LNCaP clone FGC (cell line): ENCODE measurements around a stretch of chr10.

GRCh38 chr10:78948644-78949088 lies 120.1 kb upstream of the ZMIZ1 start:
- RRBS, 2 experiments, result no CpG with 5 or more reads among the region's 5 CpGs

- RRBS, 2 experiments, result 5 to 6% methylated on average over 23 of the region's 73 CpGs
Observed at GRCh38 chr10:79066968-79067830, 1.6 kb upstream of the ZMIZ1 start.

GRCh38 chr10:79067831-79068417 lies 842 bp upstream of the ZMIZ1 start:
- RRBS, 2 experiments, result 5 to 6% methylated on average over 10 of the region's 40 CpGs

DNA sequence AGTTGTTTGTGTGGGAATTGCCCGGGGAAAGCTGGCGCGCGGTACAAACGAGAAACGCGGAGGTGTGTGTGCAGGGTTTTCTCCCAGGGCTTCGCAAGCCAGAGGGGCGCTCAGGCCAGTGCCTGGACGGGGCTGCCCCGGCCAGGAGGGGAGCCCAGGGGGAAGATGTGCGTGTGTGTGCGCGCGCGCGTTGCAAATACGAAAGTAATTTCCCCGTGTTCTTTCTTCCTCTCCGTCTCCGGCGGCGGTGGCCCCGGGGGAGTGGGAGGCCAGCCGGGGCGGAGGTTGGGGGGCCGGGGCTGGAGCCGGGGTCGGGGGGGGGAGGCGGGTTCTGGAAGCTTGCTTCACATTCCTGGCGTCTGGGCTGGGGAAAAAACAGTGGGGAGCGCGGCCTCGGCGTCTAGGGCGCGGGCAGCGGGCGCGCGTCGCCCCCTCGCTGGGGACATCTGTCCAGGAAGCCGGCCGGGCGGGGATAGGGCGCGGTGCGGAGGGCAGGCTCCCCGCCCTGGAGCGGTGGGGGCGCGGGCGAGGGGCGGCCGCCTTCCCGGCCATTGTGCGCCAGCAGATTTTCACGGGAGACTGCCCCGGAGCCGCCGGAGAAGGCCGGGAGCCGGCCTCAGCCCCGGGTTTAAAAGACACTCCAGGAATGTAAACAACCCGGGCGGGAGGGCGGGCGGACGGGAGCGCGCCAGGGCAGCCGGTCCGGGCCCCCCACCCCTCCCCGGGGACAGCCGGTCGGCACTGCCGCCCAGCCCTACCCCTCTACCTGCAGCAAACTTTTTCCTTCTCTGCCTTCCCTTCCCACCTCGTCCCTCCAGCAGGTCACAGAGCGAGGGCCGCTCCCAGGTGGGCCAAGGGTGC lies 1.3 kb downstream of the ZMIZ1 start:
- RRBS, 2 experiments, result 2 to 3% methylated on average over 29 to 33 of the region's 81 CpGs

- RRBS, 2 experiments, result 1 to 2% methylated on average over 14 of the region's 23 CpGs
Observed at GRCh38 chr10:79071141-79071878, 2.5 kb downstream of the ZMIZ1 start.

DNA sequence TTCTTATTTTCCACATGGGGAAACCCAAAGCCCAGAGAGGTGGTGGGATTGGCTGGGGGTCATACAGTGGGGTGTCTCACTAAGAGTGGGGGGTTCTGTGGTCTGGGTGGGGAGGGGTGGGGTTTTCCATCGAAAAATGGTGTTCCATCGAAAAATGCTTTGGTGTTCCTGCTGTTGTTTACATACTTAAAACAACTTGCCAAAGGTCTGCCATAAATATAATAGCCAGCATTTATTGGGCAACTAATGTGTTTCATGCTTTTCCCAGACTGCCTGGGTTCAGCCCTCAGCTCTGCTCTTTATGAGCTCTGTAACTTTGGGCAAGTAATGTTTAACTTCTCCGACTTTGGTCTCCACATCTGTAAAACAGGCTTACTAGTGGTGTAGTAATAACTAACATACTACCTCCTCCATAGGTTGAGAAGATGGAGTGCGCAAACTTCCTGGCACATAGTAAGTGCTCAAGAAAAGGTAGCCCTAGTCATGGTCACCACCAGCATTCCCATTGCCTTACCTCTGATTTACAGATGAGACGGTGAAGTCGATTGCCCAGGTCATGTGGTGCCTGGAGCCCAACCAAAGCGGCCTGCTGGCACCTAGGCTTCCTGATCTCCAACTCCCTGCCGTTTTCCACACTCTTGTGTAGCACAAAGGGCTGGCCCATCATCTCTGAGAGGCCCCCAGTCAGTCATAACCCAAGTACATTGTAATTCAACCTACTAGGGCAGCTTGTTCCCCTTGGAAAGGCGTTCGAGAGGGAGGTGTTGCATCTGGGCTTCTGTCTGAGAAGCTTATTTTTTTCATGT lies 8.8 kb downstream of the ZMIZ1 start:
- RRBS, 2 experiments, result no CpG with 5 or more reads among the region's 10 CpGs

- RRBS, 2 experiments, result 100% methylated on average over 1 of the region's 7 CpGs; no CpG with 5 or more reads in 1 of the 2 experiments
Observed at GRCh38 chr10:79079593-79080049, 10.9 kb downstream of the ZMIZ1 start.

DNA sequence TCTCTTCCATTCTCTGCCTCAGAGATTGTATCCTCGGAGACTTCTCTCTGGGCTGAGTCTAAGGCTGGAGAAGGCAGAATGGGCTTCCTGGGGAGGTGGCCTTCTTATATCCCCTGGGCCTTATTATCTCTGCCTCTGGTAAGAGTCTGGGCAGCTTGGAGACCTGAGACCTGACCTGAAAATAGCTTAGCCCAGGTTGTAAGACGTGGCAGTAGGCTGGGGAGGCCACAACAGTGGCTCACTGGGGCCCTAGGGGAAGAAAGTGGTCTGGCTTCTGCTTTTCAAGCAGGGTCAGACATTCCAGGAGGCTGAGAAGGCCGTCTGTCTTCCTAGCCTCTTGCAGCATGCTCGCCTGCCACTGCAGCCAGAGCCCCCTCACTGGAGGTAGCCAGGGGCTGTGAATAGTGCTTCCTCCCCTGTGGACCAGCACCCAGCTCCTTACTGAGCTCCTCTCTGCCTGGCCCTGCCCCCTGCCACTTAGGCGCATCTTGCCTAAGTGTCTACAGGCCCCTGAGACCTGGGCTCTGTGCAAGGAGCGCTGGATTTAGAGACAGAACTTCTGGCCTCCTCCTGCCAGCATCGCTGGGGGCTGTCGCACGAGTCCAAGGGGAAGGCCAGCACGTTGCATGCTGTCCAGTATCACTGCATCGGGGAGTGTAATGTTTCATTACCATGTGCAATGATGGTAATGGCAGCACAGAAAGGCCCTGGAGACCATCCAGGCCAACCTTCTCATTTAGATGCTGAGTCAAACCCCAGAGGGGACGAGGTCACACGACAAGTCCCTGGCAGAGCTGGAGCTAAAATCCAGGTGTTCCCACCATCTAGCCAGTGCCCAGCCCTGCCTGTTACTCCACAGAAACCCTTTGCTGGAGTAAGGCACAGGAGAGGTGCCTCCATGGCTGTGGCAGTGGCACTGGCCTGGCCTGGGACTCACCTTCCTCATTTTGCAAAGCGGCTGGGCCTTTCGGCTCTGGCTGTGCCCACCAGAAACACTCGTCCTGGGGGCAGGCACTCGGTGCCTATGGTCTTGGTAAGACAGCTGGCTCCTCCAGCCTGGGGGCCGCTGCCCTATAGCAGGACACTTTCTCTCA lies 12.8 kb downstream of the ZMIZ1 start:
- RRBS, 2 experiments, result no CpG with 5 or more reads among the region's 18 CpGs

- RRBS, 2 experiments, result no CpG with 5 or more reads among the region's 21 CpGs
Observed at GRCh38 chr10:79087368-79088776, 19.1 kb downstream of the ZMIZ1 start.

GRCh38 chr10:79094436-79095031 lies 25.8 kb downstream of the ZMIZ1 start:
- RRBS, 2 experiments, result no CpG with 5 or more reads among the region's 11 CpGs

- RRBS, 2 experiments, result no CpG with 5 or more reads among the region's 15 CpGs
Observed at GRCh38 chr10:79098706-79099332, 30.1 kb downstream of the ZMIZ1 start.

DNA sequence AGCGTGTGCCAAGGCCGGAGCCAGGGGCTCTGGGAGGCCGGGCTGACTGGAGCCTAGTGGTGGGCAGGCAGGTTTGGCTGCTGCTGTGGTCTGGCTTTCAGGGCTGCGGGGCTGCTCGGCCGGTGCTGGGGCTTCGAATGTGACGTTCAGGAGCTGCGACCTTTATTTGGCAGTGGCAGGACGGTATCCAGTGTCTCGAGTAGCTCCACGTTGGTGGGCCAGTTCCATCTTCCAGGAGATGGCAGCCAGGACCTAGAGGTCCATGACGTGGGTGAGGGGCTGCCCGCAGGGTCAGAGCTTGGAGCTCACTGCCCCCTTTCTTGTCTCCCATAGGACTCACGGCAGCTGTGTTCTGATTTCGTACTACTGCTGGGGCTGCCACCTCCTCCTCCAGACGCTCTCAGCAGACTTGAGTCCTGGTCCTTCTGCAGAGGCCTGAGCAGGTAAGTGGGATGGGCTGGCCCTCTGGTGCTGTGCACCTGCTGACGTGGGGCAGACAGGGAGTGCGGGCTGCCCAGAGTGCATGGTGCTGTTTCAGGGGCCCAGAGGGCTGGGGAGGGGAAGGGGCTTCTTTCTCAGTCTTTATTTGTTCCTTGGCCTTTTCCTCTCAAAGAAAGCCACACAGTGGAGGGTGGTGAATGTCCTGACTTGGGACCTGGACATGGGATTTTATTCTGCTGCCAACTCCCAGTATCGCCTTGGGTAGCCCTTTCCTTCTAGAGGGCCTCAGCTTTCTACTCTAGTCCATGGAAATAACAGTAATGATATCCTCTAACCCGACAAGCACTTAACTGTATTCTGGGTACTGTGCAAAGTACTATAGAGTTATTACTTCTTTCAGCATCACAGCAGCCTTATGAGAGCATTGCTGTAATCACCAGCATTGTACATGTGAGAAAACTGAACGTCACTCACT lies 50.1 kb downstream of the ZMIZ1 start:
- RRBS, 2 experiments, result 94 to 99% methylated on average over 4 of the region's 22 CpGs

GRCh38 chr10:79128820-79129969 lies 60.4 kb downstream of the ZMIZ1 start:
- RRBS, 2 experiments, result no CpG with 5 or more reads among the region's 14 CpGs

DNA sequence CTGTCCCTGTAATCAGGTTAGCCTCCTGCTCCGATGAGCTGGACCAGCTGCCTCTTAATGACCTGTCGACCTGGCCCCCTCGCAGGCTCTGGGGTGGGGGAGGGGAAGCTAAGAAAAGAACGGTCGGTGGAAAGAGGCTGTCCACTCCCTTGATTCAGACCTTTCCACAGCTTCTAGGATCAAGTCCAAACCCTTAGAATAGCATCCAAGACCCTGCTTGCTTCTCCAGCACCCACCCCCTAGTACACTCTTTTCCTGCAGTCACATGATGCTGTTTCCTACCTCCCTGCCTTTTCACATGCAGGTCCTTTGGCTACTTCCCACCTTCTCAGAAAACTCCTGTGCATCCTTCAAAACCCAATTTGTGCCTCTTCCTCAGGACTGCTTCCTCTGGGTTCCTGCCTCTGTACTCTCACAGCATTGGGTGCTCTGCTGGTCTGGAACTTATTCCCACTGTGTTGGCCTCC lies 64.2 kb downstream of the ZMIZ1 start:
- RRBS, 2 experiments, result no CpG with 5 or more reads among the region's 5 CpGs

DNA sequence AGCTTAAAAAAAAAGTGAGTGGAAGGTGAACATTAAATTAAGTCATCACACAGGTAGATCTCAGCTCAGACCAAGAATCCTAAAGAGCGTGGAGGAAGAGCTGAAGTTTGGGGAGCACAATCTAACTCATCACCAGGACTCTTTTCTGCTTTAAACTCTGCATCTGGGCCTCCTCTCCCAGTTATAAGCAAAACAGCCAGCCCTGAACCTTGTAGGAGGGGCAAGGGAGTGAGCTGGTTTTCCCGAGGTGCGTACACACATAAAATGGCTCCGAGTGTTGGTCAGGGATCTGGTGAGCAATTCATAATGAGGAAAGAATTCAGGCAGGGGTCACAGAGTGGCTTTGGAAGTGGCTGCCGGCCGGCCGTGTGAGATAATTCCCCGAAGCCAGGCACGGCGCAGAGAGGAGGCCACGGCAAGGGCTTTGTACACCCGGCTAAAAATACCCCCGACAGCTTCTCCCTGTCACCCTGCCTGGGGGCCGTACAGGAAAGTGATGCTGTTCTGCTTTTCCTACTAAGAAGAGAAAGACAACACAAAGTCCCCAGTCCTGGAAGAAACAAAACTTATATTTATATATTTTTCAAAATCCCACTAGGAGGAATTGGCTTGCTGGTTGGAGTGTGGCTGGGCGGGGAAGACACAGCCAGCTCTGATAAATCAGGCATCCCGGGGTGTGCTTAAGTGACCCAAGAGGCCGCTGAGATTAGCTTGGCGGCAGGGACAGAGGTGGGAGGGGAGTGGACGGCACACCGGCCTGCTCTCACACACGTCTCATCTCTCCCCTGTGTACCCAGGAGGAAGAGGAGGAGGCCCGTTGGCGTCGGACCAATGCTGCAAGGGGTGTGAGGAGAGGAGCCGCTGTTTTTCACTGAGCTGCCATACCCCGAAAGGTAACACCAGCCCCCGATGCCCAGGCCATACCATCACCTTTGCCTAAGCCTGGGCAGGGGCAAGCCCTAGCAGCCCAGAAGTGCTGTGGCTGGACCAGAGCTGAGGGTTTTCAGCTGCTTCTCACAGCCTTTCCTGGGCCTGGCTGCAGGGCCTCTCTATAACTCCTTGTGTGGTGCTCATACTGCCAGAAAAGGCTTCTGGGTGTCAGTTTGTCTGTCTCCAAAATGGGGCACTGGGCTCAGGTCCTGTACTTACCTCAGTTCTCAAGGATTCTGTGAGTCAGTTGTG lies 70.5 kb downstream of the ZMIZ1 start:
- RRBS, 2 experiments, result 96% methylated on average over 6 of the region's 27 CpGs

DNA sequence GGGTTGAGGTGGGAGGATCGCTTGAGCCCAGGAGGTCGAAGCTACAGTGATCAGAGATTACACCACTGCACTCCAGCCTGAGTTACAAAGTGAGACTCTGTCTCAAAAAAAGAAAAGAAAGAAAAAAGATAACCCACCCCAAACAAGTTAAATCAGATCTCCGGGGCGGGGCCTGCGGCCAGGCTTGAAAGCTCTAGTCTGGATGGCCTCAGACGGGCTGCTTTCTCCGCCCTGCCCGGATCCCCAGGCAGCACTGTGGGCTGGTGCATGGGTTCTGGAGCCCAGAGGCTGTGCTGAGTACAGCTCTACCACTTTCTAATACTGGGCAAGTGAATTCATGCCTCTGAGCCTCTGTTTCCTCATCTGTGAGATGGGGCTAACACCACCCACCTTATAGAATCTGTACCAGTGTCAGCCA lies 83.6 kb downstream of the ZMIZ1 start:
- RRBS, 2 experiments, result 97% methylated on average over 6 of the region's 8 CpGs

DNA sequence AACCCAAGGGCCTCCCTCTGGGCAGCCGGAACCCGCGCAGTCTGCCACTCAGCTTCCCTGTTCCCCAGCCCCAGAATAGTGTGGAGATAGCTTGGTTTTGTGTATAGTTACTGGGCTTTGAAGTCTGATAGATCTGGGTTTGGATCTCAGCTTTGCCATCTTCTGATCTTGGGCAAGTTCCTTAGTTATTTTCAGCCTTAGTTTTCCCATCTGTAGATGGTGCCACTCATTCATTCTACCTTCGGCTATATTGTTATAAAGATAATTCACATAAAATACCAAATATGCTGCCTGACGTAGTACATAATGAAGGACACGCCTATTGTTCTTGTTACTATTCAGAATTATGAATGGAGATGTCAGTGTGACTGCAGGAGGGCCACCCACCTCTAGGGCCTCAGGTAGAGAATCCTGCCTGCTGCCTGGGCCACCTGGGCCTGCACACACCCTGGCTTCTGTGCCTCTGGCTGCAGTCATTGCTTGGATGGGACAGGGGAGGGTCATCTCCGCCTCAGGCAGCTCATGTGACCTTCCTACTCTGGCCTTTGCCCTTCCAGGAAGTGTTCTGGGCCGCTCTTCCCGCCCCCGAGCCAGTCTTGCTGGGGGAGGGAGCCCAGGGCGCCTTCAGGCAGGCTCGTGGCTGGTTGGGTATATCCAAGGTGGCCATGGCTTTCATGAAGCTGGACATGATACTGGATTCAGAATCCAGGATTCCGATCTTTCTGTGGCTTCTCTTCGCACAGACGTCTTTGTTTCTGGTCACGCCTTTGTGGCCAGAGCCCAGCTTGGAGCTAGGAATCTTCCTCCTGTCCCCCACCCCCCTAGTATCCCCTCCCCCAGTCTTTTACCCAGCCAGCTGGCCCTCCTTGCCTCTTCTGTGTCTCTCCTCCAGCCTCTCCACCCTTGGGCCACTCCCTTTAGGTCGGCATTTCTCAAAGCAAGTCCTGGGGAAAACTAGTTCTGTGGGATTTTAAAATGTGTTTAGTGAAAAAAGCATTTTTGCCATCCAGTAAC lies 119.3 kb downstream of the ZMIZ1 start:
- RRBS, 2 experiments, result no CpG with 5 or more reads among the region's 17 CpGs

DNA sequence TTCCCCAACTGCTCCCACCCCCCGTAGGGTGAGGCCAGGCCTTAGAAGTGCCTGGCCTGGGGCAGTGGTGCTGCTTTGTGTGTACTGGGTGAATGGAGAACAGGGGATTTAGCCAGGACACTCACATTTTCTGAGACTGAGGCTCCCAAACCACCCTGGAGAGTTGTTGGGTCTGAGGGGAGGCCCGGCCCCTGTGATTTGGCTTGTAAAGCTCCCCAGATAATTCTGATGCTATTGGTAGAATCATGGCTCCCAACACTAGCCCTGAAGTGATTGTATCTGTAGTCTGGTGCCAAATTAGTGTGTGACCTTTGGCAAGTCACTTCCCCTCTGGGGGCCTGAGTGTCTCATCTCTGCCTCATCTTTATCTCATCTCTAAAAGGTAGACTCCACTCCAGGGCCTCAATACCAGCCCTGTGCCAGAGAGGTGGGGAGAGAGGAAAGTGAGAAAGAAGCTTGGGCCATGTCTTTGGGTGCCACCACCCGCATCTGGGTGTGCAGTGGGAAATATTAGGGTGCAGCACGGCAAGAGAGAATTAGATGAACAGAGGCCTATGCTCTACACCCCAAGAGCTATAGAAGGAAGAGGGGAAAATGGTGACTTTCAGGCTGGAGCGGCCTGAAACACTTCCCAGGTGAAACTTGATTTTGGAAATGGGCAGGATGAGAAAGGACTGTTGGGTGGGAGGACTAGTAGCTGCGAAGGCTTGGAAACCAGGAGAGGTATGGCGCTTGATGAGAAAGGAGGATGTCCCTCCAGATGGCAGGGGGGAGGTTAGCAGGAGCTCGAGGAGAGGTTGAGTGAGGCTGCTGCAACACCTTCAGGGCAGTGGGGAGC lies 99.4 kb upstream of the PPIF start:
- RRBS, 2 experiments, result no CpG with 5 or more reads among the region's 8 CpGs

- RRBS, 2 experiments, result no CpG with 5 or more reads among the region's 24 CpGs
Observed at GRCh38 chr10:79267834-79268963, 79.1 kb upstream of the PPIF start.

DNA sequence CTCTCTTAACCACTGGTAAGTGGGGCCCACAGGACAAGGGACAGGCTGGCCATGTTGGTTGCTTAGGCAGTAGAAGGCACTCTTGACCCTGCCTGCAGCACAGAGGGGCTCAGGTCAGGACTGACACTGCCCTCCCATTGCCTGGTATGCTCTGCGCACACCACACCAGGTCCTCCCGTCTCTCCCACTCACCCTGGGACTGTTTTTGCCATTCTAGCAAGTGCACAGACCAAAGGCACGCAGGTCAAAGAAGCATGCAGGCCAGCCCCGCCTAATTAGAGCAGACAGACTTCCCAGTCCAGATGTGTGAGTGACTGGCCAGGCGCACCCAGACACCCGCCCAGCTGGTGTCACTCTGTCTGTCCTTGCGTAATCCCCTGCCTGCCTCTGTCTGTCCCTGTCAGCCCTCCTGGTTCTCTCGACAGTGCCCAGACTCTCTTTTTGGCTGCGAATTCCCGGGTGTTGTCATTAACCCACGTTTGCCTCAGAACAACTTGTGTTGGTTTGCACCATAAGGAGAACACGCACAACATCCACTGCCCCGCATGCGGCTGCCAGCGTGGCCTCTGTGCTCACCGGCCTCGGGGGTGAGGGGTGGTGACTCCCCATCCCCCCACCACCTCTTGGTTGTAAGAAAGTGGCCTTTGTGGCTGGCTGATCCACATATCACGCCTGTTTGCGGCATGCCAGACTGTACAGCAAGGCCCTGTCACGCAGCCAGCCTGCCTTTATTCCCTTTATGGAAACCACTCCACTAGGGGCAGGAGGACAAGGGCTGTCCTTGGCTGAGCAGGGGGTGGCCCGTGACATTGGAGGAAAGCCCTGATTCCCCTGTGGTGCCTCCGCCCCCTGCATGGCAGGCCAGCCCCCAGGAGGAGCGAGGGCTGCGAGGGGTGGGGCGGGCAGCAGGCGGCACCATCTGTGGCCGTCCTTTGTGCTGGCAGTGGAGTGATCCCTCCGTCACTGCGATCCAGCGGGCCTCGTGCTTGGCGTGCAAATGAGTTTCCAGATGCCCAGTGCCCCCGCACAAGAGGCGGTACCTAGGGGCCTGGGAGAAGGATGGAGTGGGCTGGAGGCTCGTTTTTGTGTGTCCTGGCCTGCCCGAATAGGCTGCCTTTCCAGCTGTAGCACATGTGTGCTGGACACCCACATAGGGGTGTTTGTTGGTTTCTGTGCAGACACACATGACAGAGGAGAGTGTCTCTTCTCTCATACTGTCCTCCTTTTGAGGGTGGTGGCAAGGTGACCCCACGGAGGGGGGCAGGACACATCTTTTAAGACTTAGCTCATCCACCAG lies 72.8 kb upstream of the PPIF start:
- RRBS, 2 experiments, result 61 to 80% methylated on average over 2 of the region's 37 CpGs